Endometrial microvascular endothelial cells (primary cell): ENCODE measurements around a stretch of chr12.

- RAMPAGE, long total RNA, result no peak
Observed at GRCh38 chr12:126768548-126769083, 1498.4 kb upstream of the TMEM132C start.

DNA sequence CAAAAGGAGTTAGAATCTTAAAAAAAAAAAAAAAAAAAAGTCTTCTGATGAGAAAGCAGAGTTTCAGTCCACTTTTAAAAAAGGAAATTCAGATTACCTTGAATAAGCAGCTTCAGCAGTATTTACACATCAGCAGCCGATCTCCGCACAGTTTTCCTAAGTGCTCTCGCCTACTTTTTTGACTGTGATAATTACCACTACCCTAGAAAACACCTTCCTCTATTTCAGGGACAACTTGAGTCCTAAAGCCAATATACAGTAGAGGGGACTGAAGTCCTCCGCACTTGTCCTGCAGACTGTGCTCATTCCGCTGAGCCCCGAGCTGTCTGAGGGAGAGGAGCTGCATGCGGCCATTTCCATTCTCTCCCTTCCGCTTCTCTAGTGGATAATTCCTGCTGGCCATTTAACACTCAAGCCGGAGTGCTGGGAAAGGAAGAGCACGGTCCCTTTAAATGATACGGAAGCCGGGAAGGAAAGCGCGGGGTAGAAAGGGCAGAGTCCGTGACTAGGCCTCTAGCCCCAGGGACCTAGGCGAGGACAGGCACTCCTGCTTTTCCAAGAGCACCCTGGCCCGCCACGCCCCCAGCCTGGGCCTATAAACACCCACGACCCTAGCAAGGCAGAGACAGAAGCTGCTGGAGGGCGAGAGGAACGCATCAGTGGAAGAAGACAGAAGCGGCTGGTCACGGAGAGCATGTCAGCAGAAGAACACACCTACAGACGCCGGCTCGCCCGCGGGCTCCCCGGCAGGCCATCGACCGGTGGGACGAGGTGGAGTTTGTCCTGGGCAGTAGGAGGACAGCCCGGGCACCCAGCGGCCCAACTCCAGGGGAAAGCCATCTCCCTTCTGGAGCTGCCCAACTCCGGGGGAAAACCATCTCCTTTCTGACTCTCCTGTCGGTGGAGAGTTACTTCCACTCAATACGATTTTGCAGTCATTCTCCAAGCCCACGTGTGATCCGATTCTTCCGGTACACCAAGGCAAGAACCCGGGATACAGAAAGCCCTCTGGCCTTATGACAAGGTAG lies 1206.7 kb upstream of the TMEM132C start:
- RAMPAGE, long total RNA, result no peak

GRCh38 chr12:127237094-127237652 lies 1029.8 kb upstream of the TMEM132C start:
- RAMPAGE, long total RNA, result no peak

DNA sequence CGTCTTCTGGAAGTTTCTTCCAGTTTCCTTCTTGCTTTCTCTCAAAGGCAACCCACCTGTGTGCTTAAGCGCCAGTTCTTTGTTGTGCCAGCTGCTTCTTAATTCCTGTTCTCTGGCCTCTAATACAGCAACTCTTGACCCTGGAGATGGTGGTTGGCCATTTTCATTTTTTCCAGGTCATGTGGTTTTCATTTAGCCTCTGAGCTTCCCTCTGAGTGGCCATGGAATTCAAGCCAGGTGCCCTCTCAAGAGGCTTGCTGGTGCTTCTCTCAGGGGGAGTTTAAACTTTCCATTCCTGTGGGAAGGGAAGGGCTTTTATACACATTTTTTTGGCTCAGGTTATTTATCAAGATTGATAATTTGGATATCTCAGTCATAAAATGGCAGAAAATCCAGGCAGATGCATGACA lies 950.0 kb upstream of the TMEM132C start:
- RAMPAGE, long total RNA, result no peak

GRCh38 chr12:127866148-127866587 lies 400.8 kb upstream of the TMEM132C start:
- RAMPAGE, long total RNA, result no peak

DNA sequence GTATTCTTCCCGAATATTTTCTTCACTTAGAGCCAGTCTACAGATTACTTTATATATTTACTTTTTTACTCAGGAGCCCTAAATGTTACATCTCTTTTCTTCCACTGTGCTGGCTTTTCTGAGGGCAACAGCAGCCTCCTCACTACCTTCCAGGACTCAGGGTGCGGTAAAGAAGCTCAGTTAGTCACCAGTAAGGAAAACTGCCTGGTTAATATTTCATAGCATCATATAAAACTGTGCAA lies 220.3 kb downstream of the SLC15A4 start:
- RAMPAGE, long total RNA, result no peak

DNA sequence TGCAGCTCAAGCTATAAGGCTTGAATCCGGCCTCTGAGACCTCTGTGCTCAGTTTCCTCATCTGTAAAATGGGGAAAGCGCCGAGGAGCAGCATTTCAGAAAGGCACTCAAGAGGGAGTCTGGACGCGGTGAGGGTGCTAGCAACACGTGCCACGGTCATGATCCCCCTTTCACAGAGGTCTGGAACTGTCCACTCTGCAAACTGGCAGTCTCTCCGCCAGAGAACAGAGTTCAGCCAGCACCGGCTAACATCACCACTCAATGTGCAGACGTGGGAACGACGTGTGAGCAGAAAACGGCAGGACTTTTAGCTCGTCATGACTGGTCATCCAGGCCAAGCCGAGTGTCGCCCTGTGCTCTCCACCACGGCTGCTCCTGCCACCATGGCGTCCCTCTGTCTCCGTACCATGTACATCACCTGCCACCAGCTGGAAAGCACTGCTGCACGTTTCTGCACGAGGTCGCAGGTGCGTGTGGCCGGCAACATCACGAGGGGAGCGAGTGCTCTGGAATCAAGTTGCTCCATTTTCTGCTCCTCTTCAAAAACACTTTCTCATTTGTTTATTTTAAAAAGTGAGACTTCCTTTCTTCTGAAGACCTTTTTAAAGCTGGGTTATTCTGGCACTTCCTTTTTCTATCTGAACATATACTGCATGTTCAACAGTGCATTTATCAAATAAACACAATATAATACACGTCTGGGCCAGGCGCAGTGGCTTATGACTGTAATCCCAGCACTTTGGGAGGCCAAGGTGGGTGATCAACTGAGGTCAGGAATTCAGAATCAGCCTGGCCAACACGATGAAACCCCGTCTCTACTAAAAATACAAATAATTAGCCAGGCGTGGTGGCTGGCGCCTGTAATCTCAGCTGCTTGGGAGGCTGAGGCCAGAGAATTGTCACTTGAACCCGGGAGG lies 28.1 kb downstream of the SLC15A4 start:
- RAMPAGE, long total RNA, result no peak

- RAMPAGE, long total RNA, result no peak
Observed at GRCh38 chr12:128824355-128825169, 804 bp upstream of the SLC15A4 start.

DNA sequence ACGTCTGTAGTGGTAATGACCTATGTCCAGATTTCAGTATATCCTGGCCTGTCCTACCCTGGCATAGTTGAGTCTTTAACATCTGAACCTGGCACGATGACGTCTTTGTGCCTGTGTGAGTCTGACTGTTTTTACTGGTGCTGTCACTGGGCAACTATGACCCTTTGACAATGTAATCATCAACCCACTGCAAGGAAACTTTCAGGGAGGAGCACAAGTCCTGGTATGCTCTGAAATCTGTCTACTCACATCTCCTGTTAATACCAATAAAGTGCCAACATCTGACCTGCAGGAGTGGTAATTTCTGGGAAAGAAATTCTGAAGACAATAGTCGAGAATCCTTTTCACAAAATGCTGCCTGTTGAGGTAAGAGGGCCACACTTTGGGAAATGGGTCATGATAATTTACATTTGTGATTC lies 524.3 kb downstream of the TMEM132D start:
- RAMPAGE, long total RNA, result no peak

DNA sequence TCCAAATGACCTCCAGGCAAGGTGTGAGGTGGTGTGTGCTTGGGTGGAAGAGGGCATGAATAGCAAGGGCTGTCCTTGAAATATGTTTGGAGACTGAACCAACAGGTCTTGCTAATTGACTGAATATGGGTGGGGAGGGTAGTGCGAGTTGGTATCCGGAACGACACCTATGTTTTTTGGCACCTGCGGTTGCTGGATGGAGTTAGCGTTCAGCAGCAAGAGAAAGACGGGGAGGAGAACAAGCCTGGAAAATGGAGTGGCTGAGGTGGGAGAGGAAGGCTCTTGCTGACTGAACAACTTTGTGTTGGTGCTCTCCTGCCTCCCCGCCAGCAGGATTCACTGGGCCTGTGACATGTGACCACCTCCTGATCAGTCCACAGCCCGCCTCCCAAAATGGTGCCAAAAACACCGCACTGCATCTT lies 84.0 kb upstream of the PIWIL1 start:
- RAMPAGE, long total RNA, result no peak

DNA sequence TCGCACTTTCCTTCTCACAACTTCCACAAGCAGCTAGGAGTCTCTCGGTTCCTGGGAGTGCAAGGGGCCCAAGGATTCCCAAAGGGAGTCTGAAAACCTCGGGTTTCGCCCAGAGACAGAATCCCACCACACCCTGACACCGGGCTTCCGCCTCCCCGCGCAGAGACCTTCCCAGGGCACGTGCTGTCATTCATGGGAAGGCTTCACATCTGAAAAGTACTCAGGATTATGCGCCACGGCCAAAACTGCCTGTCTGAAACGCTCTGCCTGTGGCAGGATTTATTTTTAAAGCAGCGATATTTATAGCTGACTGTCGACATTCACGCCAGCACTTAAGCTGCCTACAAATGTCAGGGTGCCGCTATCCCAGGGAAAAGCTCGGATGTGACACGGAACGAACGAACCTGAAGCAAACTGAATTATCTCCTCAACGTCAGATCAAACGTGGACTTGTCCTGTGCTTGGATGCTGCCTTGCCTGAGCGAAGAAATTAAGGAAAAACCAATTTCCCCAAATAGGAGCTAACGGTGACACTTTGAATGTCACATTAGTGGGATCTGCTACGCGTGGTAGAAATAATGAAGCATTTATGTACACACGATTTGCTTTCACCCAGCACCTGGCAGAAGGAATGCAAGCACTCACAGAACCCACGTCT lies 154.0 kb downstream of the PIWIL1 start:
- RAMPAGE, long total RNA, result no peak

DNA sequence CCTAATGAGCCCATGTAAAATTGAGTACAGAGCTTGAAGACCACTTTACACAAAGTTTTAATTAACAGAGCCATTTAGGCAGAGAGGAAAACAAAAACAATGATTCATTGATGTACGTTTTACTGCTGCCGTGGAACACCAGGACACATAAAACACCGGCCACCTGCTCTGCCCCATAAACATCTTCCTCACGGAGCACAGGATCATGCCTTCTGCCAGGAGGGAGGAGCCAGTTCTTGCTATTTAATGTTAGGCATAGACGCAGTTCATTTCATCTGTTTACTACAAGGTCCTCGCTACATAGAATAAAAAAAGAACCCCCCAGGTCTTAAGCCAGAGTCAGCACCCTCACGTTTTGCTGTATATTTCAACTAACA lies 83.3 kb downstream of the RIMBP2 start:
- RAMPAGE, long total RNA, result no peak

- RAMPAGE, long total RNA, result no peak
Observed at GRCh38 chr12:130801358-130801865, 37.6 kb downstream of the STX2 start.

DNA sequence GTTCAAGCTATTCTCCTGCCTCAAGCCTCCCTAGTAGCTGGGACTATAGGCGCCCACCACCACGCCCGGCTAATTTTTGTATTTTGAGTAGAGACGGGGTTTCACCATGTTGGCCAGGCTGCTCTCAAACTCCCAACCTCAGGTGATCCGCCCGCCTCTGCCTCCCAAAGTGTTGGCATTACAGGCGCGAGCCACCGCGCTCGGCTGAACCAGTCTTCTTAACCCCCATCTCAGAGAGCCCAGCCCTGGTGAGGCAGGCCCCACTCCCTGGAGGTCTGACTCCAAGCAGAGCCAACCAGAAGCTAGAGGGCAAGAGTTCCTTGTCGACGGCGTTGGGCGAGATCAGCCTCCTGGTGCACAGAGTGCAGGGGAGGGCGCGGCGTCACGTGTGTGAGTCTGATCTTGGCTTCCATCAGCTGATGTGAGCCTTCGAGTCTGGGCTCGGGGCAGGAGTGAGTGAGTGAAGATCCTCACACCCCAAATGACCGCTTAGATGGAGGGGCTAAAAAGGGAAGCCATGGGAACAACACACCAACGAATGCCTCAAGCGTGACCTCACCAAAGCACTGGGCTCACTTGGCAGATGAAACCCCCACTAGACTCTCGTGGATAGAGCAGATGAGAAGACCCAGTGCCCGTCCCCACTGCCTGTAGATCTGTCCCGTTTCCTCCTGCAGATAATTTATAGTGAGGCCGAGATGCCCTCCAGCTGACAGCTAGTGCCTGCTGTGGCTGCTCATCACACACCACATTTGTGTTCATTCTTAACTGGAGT lies 28.7 kb upstream of the ADGRD1 start:
- RAMPAGE, long total RNA, result no peak

- RAMPAGE, long total RNA, result no peak
Observed at GRCh38 chr12:130955274-130955629, 1.5 kb downstream of the ADGRD1 start.

GRCh38 chr12:130960726-130961205 lies 7.1 kb downstream of the ADGRD1 start:
- RAMPAGE, long total RNA, result no peak

DNA sequence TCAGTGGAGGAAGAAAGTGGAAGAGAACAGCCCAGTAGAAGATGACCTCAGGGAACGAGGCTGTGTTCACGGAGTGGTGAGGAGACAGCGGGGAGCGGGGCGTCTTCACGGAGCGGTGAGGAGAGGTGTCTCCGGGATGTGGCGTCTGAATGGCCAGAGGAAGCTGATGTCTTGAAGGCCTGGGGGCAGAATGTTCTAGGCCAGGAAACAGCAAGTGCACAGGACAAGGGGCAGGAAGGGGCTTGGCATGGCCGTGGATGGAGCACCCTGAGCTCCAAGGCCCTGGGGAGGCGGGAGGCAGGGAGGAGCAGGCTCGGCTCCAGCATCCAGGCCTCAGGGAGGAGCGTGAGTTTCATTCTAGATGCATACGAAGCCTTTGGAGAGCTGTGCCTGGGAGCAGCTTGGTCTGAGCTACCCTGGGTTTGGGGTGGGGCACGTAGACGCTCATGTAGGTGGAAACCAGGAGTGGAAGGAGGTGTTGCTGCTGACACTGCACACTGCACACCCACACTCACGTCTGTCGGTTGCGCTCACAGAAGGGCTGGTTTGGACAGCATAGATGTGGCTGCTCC lies 131.5 kb downstream of the ADGRD1 start:
- RAMPAGE, long total RNA, result no peak

GRCh38 chr12:131710406-131710937 lies 418 bp upstream of the SFSWAP start:
- RAMPAGE, long total RNA, result no peak

- RAMPAGE, long total RNA, result no peak
Observed at GRCh38 chr12:131736603-131736918, 25.7 kb downstream of the SFSWAP start.

- RAMPAGE, long total RNA, result no peak
Observed at GRCh38 chr12:131756361-131756699, 45.4 kb downstream of the SFSWAP start.